Mesangial cell (primary cell): Measurements from ENCODE around the gene NCAPD3.

DNA sequence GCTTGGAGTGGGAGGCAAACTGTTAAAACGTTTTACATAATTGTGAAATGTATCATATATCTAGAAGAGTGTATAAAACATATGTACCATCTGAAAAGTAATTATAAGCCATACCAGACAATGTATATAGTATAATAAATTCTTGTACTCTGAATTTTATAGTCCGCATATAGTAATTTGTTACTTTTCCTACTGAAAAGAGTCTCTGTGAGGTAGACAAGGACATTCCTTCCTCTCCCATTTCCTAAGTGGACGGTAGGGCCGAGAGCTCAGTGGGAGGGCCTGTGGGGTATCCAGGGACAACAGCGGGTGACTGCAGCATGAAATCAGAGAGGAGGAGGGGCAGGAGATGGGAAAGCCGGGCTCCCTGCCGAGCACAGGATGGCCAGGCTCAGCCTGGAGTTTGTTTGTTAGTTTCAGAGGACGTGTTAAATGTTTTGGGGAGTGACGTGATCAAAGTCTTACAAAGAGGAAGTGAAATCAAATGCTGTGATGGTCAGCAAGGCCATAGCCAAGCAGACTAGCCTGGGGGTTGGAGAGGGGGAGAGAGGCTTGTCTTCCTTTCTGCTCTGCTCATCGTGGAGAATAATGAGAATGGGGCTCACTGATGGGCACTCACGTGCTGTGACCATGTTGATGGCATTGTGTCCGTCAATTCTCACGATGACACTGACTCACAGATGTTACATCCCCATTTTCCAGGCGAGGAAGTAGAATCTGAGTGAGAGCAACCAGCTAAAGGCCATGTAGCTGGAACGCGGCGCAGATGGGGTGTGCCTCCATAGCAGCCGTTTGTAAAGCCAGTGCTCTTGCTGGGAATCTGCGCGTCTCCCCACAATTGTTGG is 152.7 kb downstream of the ADAMTS15 start:
- RAMPAGE, long total RNA = no peak

GRCh38 chr11:130634808-130635464 is 186.5 kb downstream of the ADAMTS15 start:
- RAMPAGE, long total RNA = no peak

DNA sequence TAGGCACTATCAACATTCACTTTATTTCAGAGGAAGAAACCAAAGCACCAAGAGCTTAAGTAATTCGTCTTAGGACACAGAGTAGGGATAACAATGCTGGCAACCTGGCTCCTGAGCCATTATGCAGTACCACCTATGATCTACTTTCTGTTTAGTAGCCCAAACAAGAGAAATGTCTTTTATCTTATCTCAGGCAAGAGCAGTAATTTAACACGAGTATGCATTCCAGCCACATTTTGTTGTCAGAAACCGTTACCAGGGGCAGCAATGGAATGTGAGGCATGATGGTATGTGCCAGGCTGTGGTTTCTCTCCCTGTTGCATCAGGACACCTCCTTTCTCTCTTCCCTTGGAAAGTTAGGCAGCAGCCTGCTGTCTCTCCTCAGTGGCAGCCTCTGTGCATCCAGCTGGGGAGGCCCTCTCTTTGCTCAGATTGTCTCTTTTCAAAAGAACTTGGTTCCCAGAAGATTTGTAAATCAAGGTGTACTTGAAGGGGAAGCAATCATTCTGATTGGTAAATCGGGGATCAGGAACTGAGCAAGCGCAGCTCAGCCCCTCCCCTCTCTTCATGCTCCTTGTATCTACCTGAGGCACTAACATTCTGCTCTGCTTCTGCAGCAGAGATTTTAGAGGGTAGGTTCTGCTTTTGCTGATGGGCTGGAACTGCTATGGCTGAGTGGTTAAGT is 229.1 kb downstream of the ADAMTS15 start:
- RAMPAGE, long total RNA = no peak

DNA sequence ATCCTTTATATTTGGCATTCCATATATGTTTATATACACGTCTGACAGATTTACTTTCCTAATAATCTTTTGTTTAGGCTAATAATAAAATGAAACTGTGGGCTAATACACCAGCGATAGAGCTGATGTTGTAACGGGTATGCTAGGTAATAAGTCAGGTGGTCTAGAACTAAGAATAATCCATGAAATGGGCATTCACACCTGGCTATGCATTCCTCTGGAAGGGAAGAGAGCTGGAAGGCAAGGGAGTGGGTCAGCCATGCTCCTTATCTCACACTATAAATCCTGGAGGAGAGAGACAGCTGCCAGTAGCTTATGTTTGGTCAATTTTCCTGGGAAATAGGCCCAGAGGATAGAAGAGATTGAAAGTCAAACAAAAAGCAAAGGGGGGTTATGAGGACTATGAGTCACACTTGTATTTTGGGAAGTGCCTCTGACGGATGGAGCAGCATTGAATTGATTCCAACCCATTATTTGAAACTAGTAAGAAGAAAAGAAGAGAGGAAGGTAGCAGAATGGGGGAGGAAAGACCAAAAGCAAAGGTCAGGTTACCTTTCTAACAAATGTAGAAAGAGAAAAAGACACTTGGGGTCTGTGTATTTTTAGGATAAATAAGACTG is 25.0 kb downstream of the SNX19 start:
- RAMPAGE, long total RNA = no peak

GRCh38 chr11:131414372-131414785 is 44.0 kb downstream of the NTM start:
- RAMPAGE, long total RNA = no peak

- RAMPAGE, long total RNA = no peak
These were observed 53.0 kb downstream of the NTM start for GRCh38 chr11:131423540-131423778.

DNA sequence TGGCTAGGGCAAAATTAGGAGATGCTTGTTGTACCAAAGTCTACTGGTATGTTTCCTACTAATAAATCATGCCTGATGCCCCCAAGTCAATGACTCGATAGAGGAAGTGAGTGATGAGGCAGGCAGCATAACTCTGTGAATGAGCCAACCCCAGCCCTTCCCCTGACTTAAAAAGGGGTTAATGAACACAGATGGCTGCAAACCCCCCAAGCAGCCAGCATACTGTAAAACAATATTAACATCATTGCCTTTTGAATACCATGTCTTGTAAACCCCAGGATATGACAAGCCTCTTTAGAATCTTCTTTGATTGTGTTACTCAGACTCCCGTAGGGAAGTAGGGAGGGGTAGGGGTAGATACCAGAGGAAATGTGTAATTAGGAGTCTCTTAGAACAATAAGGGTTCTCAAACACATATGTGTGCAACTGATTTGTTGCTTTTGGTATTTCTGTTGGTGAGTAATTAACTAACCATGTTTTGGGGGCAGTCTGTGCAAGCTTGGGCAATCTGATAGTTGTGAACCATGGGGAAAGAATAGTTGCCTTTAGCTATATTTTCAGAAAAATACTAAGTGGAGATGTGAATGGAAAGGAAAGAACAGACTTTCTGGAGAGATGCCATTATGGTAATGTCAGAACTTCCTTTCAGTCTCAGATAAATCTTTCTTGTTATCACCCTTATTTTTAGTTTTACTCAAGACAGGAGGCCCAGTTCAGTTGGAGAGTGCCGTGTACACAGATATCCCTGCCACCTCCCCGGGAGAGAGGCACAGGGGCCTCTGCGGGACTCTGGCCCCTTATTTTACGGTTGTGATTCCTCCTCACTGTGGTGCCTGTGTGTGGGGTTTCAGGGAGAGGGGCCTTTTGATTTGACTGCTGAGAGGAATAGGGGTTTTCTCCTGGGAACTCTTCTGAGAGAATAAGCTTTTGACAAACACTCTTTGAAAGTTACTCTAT is 701.9 kb downstream of the NTM start:
- RAMPAGE, long total RNA = no peak

DNA sequence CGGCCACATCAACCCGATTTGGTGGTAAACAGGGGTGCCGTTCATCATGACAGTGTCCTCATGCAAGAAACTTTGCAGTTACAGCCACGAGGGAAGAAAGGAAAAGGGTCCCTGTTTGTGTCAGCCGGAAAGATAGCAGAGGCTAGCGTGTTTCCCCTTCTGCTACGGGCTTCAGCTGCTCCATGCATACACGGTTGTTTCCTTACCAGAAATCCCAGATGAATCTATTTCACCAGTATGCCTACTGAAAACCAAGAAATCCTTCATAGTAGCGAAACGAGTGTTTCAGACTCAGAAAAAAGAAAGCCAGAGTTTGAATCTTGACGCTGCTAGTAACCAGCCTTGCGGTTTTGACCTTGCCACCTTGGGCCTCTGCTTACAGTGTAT is 369.7 kb downstream of the OPCML start:
- RAMPAGE, long total RNA = no peak

GRCh38 chr11:133501987-133502654 is 30.2 kb downstream of the OPCML start:
- RAMPAGE, long total RNA = no peak

DNA sequence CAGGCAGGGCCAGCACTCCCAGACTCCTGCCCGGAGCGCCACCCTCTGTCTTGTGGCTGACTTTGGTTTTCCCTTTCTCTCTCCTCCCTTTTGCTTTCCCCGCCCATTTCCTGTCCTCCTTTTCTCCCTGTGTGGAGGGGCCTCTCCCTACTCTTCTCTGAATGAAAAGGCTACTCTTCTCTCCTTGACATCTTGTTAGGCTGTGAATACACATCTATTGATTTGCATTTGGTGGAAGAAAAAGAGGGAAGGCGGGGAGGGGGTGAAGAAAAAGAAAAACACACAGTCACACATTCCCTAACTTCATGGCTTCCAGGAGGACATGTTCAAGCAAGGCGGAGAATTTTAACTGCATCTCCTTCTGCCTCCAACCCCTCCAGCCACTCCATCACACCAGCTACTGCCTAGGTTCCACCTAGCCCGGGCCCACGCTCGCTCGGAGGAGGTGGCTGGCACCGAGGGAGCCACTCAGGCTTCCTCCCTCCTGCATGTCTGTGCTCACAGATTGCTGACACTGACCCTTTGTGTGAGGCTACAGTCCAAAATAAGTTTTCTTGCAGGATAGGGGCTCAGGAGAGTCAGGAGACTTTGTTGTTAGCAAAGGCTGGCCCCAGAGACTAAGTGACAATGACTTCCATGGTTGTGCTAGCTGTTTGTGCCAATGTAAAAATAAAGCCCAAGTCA is 9.3 kb upstream of the OPCML start:
- RAMPAGE, long total RNA = no peak

GRCh38 chr11:133988966-133989576 is 32.3 kb upstream of the IGSF9B start:
- RAMPAGE, long total RNA = no peak

DNA sequence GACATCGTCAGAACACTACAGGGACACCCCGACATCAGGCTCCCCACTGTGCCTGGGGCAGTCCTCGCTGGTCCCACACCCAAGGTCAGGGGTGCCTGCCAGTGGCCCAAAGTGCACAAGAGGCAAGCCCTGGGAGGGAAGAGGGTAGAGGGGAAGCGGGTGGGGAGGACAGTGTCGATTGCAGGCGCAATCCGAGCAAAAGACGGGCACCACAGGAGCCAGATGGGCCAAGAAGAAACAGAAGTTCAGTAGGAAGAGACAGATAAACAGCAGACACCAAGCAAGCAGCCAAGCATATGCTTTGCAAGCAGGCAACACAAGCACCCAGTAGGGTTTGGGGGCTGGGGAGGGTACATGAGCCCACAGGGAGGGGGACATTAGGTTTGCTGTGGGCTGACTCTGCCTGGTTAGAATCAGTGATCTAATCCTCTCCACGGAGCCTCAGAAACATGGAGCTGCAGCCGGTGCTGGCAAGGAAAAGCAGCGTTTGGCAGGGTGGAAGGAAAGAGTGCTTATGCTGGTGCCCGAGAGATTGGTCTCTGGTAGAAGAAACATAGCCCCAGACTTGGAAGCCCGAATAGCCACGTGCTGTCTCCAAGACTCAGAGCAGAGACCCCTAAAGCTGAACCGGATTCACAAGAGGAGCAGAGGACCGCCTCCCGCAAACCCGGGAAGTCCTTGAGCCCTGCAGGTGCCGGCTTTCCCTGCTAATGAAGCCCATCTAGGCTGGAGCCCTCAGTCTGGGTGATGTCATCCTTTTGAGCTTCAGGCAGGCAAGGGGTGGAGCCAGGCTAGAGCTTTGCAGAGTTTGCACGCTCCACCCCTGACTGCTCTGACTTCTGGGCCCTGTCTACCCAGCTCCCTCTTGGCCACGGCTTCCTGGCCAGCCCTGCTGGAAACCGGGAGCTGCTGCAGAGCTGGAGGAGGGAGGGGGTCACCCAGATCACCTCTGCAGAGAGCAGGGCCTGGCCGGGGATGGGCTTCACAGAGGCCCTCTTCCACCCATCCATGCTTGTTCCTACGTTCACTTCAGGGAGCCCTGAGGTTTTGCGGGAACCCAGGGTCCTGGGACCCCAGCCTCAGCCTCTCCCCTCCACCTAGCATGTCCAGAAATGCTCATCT is 35.1 kb upstream of the JAM3 start:
- RAMPAGE, long total RNA = no peak

- RAMPAGE, long total RNA = no peak
These were observed 34.1 kb upstream of the JAM3 start for GRCh38 chr11:134034512-134035413.

DNA sequence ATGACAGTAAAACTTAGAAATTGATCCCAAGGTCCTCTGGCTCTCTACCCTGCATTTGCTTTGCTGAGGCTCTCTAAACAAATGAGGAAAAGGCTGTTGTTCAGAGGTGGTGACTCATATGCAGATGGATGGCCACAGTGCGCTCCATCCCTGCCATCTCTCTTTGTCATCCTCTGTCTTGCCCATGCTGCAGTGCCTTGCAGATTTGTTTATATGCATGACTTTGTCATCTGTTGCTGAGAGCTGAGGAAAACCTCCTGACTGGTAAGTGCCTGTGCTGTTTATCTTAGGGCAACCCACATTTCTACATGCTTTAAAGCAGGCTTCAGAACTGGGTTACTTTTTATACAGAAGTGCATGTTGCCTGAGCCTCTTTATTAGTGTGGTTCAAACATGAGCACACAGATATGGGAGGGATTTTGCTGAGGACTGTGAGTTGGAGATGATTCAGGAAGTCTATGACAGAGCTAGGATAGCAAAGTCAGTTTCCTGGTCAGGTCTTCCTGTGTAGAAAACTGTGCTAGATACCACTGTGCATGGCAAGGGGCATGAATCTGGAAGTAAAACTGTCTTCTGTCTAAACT is 57.4 kb downstream of the JAM3 start:
- RAMPAGE, long total RNA = no peak

GRCh38 chr11:134223686-134224738 is at the start of gene NCAPD3:
Gene NCAPD3 (minus strand): TSS chr11:134223967.
- RAMPAGE, long total RNA = start-site peak on the minus strand at chr11:134223932-134223945, 81 reads

GRCh38 chr11:134272829-134273343 is 3.3 kb upstream of the GLB1L3 start:
- RAMPAGE, long total RNA = no peak

GRCh38 chr11:134398301-134398503 is 13.8 kb downstream of the B3GAT1 start:
- RAMPAGE, long total RNA = no peak

GRCh38 chr11:134468778-134469005 is 56.6 kb upstream of the B3GAT1 start:
- RAMPAGE, long total RNA = no peak